ENCODE data around the gene PPP2R2D.

- PRO-cap: no peak
Measured at GRCh38 chr10:128728873-128729298, 602.7 kb upstream of the MKI67 start.

DNA sequence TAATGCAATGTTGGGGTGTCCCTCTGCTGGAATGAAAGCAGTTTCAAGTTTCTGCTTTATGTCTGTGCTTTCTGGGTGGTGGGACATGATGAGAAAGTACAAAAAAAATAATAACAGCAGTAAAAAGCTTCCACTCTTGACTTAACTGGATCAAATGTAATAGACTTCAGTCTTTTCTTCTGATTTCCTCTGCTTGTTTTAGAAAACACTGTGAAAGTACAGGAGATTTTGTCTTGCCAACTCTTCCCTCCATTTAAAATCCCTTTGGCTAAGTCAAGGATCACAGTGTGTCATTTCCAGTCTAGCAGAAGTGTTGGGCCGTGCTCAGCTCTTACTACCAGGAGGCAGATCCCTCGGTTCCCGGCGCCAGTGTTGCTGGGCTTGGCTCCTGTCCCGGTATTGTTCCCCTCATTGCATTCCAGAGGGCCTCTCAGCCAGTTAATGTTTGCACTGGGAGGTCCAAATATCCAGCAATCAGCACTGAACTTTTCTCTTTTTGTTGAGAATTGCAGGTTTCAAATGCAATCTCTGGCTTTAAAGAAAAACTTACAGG, 612.2 kb upstream of the MGMT start:
- PRO-cap: no peak

GRCh38 chr10:129467458-129468172, 574 bp downstream of the MGMT start:
- PRO-cap: no peak

DNA sequence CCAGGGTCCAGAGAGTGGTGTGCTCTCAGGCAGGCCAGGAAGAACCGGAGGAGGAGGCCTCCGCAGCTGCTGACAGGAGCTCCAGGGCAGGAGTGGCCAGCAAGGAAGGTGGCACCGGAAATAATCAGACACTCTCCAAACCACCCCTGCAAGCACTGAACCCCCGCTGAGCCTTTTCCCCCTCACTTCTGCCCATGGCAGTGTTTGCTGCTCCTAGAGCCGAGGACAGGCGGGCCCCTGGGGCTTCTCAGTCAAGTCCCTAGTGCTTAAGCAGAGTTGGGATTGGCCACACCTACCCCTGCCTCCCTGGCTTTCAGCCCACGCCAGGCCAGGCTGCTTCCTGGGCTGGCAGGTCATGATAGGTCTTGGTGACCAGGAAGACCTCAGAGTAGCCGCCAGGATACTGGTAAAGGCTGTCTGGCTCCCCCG, 242.8 kb downstream of the MGMT start:
- PRO-cap: no peak

DNA sequence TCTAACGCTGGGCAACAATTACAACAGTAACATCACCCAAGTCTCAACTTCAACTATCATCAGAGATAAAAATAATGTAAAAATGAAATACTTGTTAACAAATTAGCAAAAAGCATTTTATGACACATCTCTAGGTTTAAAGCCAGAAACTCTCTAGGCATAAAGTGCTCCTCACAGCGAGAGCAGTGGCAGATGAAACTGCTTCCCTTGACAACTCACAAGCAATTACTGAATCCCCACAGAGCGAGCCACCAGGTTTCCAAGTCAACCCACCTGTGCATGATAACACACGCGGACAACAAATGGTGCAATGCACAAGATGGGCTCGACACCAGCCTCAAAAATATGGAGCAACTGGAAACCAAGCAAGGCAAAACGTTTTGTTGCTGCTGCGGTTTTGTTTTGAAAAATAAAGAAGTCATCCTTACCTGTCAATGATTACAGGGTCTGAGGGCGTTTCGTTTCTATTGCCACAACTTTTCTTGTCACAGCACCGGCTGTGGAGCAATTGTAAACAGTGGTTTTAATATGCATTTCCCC, 7.2 kb downstream of the EBF3 start:
- PRO-cap: no peak

GRCh38 chr10:129964635-129965810, 949 bp upstream of the EBF3 start:
- PRO-cap: unidirectional peak, plus-strand start at chr10:129964894

DNA sequence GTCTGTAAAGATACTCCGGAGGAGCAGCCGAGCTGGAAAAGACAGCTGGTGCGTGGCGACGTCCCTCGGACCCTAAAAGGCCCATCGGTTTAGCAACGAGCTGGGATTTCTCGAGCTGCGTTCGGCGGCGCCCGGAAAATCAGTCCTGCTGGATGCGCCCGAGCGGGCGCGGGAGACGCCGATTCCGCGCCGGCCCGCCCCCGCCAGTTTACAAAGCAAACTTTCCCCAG, 5.5 kb upstream of the EBF3 start:
- PRO-cap: no peak

- PRO-cap: no peak
Measured at GRCh38 chr10:130213271-130213690, 77.1 kb downstream of the GLRX3 start.

- PRO-cap: no peak
Measured at GRCh38 chr10:131260219-131260525, 51.3 kb downstream of the TCERG1L start.

DNA sequence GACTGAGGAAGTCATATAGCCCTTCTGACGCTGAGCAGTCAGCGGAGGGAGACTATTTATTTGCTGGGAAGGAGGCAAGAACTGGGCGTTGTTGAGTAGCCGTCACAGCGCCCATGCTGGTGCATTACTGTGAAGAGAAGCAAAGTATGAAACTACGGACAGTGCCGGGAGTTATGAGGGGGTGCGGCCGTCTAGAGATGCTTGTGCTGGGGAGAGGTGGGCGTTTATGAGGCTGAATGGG, 48.5 kb upstream of the TCERG1L start:
- PRO-cap: no peak

DNA sequence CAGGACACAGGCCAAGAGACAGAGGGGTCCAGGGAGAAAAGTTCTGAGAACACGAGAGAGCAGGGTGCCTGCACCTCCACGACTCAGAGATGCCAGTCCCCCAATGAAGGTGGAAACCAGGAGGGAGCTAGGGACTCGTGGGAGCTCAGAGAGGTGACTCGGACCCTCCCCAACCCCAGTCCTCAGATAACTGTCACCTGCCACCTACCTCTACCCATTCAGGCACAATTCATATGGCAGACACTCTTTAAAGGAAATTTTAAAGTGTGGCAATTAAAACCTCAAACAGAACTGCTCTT, 166.7 kb upstream of the PPP2R2D start:
- PRO-cap: no peak

GRCh38 chr10:131805268-131805602, 95.6 kb upstream of the PPP2R2D start:
- PRO-cap: no peak

DNA sequence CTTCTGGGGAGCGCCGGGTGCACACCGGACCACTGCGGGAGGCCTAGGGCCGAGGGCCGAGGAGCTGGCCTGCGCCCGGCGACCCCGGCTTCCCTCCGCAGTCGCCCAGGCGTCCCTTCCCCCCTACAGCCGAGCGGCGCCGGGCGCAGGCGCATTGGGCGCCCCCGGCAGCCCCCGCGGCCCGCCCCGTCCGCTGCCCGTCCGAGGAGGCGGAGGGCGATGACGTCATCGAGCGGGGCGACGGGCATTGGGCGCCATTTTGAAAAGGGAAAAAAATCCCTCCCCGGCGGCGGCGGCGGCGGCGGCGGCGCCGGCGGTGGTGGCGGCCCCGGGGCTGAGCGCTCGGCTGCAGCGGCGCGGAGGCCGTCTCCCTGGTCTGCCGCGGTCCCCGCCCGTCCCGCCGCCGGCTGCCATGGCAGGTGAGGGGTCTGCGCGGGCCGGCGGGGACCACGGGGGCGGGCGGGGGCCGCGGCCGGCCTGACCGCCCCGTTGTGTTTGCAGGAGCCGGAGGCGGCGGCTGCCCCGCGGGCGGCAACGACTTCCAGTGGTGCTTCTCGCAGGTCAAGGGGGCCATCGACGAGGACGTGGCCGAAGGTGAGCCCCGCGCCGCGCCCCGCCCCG, at the start of gene PPP2R2D:
PPP2R2D (plus strand) TSS at position 272 of the 621 bp plus-strand sequence.
- PRO-cap: bidirectional peak, plus-strand start at position 292 of the sequence, minus-strand start at position 156 of the sequence

DNA sequence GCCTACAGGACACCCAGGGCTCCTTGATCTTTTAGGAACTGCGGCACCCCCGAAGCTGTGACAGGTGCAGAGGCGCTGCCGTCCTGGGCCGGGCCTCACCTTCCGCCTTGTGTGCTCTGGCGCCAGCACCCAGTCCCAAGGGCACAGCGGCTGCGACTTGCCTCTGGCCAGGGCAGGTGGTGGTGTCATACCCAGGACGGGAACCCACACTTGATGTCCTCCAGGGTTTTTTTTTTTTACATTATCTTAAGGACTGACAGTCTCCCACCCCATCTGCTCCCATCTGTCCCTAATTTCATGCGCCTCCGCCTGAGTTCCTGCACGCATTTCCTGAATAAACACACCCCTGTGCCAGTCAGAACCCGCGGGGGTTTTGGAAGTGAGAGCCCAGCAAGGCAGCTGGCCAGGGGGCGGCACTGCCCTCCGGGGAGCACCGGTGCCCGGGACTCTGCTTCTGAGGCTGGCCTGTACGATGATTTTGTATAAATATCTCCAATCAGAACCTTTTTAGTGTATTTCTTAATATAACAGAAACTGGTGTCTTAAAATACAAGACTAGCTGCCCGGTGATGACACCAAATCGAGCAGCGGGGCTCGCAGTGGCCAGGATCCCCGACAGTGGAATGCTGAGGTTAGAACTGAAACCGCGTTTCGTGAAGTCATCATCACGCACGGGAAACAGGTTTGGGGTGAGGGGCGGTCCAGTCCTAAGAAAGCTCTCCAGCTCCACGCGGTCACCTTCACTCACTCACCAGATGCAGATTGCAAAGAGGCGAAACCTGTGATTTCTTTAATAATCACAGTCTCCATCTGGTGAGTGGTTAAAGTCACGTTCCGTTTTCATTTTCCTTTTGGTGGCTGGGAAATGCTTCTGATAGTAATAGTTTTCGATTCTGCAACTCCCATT, 19.9 kb downstream of the BNIP3 start:
- PRO-cap: no peak

- PRO-cap: no peak
Measured at GRCh38 chr10:132185675-132186033, 1.1 kb upstream of the DPYSL4 start.

DNA sequence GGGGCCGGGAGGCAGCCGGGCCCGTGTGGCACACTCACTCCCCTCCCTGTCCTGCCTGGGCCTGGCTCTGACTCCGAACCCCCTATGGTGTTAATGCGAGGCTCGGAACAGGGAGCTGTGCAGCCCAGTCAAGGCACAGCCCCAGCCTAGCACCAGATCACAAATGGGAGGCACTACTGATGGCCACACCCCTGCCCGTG, 36.9 kb downstream of the DPYSL4 start:
- PRO-cap: no peak

- PRO-cap: no peak
Measured at GRCh38 chr10:132329758-132330371, 2.1 kb upstream of the LRRC27 start.

- PRO-cap: no peak
Measured at GRCh38 chr10:132409660-132410275, 12.8 kb downstream of the PWWP2B start.

DNA sequence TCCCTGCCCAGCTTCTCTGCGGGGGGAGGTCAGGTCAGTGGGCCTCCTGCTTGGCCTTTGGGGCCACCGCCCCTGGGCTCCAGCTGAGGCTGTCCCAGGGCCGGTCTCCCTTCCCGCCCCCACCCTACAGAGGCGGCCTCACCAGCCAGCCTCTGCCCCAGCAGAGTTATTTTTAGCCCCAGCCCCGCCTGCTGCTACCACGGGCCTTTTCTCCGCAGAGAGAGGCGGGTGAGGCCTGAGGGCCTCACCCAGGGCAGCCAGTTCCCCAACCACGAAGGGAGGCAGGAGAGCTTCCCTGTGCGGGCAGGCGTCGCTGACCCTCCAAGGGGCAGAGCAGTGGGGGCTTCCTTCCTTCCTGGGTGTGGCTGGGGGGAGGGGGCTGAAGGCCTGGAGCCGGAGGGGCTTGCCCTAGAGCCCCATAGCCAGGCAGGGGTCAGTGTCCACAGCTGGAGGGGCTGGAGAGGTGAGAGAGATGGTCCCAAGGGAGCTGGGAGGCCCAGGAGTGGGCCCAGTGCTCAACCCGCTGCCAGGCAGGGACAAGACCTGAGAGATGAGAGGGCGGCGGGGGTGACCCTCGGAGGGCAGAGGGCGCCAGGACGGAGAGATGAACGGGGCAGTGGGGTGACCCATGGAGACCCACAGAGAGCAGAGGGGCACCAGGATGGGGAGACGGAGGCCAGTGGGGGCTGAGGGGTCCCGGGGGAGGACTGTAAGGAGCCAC, 24.6 kb downstream of the PWWP2B start:
- PRO-cap: bidirectional peak, plus-strand start at position 274 of the sequence, minus-strand start at position 115 of the sequence

DNA sequence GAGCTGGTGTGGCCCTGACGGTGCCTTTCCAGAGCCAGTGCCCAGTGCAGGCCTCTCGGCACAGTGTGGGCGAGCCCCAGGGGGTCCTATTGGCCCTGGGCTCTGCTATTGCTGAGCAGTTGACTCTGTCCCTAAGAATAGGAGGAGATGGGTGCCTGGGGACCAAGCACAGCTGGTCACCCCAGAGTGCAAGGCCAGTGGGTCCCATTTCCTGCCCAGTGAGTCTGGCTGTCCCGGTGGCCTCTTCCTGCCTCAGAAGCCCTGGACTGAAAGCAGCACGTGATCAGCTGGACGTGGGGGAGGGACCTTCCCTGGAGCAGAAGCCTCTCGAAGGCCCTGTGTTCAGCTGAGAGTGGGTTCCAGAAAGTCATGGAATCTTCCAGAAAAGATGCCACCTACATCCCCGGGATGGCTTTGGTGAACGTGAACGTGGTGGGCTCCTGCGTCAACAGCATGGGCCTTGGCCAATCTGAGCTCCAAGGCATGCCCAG, 42.0 kb downstream of the PWWP2B start:
- PRO-cap: no peak